Measurements from ENCODE around the gene DR1.

GRCh38 chr1:91735096-91735652, 150.8 kb downstream of the TGFBR3 start:
- PRO-cap, result no peak

DNA sequence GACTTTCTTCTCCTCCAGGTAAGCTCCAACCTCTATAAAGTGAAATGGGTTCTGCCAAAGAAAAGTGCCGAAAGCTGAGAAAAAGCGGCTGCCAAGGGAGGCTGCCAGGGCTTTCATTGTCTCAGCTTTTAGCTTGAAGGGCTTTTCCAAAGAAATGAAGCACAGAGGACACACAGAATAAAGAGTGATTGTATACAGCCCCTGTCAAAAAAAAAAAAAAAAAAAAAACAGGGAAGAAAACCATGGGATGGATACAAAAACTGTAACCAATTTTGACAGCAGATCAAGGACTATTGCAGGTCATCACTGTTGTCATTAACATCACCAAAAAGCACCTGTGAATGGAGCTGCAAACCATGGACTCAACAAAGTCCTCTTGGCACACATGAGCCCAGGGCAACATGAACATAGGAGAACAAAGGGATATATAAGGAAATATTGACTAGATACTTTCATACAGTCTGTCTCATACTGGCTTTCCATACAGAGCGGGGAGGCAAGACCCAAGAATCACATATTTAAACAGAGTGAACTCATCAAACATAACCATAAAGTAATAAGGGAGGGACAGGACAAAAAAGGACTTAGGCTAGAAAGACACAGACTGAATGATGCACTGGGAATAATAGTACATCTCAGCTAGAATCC, 126.6 kb downstream of the TGFBR3 start:
- PRO-cap, result no peak

- PRO-cap, result no peak
Observed at GRCh38 chr1:91792039-91792443, 93.9 kb downstream of the TGFBR3 start.

- PRO-cap, result no peak
Observed at GRCh38 chr1:91798049-91798687, 87.8 kb downstream of the TGFBR3 start.

DNA sequence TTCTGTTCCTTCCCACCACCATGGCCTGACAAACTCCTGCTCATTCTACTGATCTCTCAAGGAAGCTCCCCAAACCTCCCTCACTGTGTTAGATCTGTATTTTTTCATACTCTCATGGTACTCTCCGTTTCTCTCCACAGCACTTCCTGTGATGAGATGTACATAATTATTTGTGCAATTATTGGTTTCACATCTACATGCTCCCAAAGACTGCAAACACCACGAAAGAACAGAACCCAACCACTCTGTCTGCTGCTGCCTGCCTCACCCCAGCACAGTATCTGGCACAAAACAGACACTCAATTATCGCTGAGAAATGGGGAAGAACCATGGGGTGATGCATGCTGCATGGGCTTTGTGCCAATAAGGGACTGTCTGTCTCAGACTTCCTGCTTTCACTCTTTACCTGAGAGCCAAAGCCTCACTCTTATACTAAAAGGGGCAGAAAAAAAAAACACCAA, 82.2 kb downstream of the TGFBR3 start:
- PRO-cap, result no peak

DNA sequence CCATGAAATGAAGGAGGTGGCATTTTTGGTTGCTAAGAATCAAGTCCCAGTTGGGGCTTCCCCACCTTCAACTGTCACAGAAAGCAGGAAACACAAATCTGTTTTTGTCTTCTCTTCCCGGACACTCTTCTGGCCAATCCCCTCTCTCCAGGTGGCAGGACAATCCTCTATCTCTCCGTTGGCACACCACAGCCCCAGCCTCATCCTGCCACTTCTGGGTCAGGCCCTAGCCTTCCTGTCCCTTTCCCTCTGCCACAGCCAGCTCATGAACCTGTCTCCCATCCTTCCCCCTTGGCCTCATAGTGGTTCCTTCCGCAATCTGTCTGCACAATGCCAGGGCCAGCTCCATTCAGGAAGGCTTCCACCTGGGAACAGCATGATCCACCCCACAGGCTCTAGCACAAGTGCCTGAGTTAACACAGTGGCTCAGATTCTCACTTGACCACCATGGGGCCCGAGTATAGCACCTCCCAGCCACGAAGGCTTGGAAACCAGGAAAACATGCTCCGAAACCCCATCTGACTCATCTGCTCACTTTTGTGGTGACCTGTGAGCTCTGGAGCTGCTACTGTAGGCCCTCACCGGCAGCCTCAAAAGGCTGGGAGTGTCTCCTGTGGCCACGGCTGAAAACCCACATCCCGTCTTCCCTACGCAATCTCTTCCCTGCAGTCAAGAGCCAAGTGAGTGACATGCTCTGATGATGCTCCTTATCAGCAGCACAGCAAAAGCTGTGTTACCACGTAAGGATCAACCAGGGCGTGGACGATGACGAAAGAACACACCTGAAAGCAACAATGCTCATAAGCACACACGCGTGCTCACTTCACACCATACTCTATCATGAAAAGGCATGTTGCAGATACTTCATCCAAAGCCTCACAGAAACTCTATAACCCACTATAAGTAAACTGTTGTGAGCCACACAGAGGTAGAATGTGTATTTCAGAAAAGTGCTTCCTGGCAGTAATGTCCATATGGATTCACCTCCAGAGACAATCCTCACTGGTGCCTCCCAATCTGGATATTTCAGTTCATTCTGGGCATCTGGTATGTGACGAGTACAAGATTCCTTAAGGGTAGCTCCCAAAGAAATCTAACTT, 81.4 kb downstream of the TGFBR3 start:
- PRO-cap, result no peak

- PRO-cap, result no peak
Observed at GRCh38 chr1:91846403-91847276, 39.3 kb downstream of the TGFBR3 start.

GRCh38 chr1:91924066-91924696, 25.0 kb upstream of the BRDT start:
- PRO-cap, result no peak

GRCh38 chr1:92323781-92324346, 25.0 kb downstream of the RPAP2 start:
- PRO-cap, result no peak

DNA sequence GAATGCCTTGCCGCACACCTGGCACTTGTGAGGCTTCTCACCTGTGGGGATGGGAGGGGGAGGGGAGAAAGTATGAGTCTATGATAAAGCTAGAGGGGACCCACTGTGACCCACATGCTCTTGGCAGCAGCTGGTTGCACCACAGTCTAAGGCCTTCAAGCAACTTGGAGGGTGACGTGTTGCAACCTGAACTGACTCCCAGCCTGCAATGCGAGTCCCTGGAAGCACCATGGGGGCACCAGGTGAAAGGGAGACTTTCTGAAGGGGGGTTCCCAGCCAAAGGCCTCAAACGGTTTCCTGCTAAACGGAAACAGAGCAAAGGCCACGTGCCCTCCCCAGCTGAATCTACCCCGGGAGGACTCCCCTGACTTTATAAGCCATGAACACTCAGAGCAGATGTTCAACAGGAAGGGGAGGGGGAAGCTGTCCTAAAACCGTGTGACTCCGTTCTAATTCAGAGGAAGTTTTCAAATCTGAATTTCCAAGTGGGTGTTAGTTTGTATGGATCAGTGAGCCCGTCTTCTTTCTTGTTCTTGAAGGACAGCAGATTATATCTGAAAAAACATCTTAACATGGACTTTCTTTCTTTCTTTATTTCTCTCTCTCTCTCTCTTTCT, 10.4 kb downstream of the GFI1 start:
- PRO-cap, result no peak

- PRO-cap, result no peak
Observed at GRCh38 chr1:92817346-92817704, 14.5 kb upstream of the RPL5 start.

GRCh38 chr1:92981016-92981797, 19.9 kb upstream of the DIPK1A start:
- PRO-cap, result no peak

- PRO-cap, result no peak
Observed at GRCh38 chr1:93120375-93120948, 41.4 kb downstream of the MTF2 start.

DNA sequence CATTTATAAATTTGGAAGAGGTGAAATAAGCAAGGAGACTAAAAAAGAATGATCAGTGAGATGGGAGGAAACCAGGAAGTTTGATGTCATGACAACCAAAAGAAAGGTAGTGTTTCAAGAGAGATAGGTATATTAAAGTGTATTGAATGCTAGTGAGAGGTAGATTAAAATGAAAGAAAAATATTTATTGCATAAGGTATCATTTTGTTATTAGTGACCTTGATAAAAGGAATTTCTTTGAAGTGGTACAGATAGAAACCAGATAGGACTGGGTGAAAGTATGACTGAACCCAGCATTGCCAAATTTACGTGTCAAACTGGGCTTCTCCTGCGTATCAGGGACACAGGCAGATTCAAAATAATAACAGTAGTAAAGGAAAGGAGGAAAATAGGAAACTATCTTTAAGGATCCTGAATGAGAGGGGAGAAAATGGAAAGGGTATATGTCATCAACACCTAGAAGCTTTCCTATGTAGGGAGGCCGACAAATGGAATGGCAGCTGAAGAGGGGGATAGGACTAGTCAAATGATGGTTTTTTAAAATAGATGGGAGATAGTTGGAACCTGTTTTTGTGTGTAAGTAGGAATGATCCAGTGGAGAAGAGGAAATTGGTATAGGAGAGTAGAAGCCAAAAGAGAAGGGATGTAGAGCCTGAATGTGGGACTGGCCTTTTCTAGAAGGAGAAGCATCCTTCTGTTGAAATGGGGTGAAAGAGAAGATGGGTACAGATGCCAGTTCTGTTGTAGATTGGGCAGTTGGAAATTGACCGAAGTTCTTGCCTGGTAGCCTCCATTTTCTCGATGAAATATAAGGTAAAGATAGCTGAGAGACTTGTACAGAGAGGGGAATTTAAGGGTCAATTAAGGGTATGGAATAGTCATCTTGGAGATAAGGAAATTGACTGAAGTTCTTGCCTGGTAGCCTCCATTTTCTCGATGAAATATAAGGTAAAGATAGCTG, 48.8 kb downstream of the TMED5 start:
- PRO-cap, result no peak

DNA sequence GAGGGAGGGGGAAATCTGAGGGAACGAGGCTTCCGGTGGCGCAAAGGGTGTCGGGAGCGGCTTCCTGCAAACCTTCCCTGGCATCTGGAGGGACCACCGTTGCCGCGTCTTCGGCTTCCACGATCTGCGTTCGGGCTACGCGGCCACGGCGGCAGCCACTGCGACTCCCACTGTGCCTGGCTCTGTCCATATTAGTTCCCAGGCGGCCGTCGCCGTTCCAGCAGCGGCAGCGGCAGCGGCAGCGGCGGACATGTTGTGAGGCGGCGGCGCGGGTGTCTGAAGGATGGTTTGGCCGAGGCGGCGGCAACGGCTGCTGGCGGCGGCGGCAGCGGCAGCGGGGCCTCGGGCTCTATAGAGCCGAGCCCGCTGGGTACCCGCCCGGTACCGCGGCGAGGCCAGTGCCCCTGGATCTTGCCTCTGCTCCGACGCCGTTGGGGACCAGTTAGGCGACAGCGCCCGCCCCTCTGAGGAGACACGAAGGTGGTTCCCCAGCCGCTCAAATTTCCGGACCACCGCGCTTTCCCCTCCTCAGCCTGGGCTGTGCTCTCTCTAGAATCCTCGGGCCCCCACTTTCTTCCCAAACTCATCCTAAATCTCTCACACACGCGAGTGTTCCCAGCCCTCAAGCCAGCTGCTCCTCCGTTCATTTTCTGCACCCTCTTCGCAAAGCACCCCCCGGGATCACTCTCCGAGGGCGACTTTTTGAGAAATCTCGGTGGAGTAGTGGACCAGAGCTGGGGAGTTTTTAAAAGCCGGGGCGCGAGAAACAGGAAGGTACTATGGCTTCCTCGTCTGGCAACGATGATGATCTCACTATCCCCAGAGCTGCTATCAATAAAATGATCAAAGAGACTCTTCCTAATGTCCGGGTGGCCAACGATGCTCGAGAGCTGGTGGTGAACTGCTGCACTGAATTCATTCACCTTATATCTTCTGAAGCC, at the start of gene DR1:
Gene DR1, plus strand, starts transcription at position 41 of the 941 bp plus-strand sequence.
- PRO-cap, result bidirectional peak, plus-strand start at position 43 of the sequence, minus-strand start outside the sequence; bidirectional peak, plus-strand start at position 879 of the sequence, minus-strand start at position 803 of the sequence

GRCh38 chr1:93360682-93361630, 15.2 kb downstream of the DR1 start:
- PRO-cap, result no peak

GRCh38 chr1:93567081-93567979, 114.3 kb downstream of the BCAR3 start:
- PRO-cap, result no peak

DNA sequence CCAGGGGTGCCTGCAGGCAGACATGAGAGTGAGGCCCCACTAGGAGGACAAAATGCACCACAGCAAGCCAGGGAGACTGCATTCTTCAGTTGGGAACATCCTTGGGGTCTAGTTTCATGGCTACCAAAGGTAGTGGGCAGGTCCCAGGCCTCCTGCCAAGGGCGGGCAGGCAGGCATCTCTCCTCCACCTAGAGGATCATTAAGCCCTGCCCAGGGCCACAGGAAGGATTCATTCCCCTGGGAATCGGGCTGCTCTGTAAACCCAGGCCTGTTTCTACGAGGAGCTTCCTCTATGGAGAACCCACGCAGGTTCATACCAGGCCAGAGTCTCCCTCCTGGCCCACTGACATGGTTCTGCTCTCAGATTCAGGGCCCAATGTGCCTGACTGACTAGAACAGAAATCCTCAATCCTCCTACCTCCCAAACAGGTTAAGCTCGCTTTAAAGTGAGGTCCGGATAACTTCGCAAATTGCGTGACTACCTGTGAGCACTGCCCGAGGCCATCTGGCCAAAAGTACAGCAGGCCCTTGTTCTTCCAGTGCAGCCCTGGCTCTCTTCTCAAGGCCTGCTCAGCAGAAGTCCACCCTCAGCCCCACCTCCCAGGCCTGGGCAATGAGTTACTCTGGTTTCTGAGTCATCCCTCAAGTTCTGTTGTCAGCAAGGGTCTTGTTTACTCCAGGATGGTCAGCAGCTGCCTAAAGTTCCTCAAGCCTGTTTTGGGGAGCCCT, 102.0 kb downstream of the BCAR3 start:
- PRO-cap, result no peak

GRCh38 chr1:93729455-93729800, 47.8 kb upstream of the BCAR3 start:
- PRO-cap, result no peak

DNA sequence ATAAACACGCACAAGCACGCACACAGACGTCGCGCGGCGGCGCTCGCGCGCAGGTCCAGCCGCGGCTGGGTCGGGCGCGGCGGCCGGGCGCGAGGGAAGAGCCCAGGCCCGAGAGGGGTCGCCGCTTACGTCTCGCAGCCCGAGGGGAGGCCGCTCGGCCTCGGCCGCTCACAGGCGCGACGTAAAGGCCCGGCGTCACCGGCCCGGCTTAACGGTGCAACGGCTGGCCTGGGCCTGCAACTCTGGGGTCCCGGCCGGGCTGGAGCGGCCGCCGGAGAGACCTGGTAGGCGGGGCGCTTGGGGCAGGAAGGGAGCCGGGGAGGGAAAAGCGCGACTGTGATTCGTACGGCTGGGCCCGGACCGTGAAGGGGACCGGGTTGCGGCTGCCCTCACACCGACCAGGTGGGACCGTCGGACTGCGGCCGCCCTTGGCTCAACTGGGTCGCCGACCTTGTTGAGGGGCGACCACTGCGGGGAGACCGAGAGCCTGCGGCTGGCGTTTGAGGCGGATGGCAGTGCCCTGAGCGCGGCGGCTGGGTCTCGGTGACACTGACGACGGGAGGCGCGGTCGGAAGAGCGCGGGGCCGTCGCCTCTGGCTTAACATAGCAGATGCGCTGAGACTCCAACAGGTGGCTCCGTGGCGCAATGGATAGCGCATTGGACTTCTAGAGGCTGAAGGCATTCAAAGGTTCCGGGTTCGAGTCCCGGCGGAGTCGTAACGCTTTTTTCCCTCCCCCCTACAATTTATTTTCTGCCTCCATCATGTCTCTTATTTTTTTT, 31.9 kb downstream of the DNTTIP2 start:
- PRO-cap, result bidirectional peak, plus-strand start at position 629 of the sequence, minus-strand start at position 548 of the sequence

Measured in ureter (tissue), 1 donor.